ENCODE measurements around a stretch of chr13.

GRCh38 chr13:23367892-23368324 lies 65.6 kb downstream of the SACS start:
- PRO-cap, result no peak

DNA sequence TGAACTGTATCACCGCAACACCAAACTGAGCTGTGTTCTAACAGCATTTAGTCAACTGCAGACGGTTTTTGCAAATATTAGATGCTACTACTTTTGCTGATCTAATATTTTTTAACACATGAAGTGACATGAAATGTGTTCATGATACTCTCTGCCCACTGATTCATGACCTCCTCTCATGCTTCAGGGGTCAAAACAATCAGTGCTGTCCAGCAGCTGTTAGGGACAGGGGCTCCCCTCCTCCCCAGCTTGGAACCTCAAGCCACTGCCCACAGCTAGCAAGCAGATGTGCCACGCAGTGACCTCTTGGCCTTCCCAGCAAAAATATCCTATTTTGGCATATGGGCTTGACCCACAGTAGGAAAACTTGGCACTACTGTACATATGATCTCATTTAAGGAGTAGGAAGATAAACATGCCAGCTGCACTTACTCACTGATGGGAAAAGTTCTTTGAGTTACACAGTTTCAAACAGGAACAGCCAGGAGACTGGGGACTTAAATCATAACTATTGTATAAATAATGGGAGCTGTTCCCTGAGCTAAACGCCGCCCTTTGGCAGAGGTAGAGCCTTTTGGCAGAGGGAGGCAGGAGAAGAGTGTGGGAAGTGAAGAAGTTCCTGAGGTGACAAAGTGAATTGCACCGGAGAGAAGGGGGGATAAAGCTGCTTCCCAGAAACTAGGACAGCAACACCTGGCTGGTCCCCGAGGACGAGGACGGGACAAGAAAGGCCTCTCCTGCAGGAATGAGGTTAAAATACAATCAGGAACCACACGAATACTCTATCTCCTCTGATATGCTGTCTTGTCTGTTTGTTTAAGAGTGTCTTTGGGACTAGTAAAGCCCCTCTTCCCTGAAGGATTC lies 6.1 kb downstream of the SACS start:
- PRO-cap, result no peak

DNA sequence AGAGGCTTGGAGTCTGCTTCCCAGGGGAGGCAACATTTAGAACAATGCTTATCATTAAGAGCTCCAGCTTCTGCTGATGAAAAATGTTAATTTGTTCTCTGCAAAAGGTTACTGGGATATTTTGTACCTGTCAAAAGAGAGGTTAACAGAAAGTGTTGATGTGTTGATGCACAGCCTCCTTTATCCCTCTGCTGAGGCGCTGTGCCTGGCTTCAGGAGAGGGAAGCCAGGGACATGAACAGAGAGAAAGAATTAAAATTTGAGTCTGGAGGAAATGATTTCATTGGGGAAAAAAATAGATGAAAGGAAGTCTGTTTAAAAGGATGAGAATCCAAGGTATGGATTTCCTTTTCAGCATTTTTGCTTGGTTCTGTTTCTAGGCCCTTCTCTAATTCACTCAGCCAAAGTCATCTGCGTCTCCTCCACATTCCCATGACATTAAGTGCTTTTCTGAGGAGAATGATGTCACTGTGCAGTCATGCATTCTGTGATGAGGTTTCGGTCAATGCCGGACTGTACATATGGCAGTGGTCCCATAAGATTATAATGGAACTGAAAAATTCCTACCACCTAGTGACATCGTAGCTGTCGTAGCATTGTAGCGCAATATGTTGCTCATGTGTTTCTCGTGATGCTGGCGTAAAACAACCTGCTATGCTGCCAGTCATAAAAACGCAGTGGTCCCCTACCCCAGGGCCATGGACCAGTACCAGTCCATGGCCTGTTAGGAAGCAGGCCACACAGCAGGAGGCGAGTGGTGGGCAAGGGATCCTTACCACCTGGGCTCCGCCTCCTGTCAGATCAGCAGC lies 63.5 kb upstream of the TNFRSF19 start:
- PRO-cap, result no peak

DNA sequence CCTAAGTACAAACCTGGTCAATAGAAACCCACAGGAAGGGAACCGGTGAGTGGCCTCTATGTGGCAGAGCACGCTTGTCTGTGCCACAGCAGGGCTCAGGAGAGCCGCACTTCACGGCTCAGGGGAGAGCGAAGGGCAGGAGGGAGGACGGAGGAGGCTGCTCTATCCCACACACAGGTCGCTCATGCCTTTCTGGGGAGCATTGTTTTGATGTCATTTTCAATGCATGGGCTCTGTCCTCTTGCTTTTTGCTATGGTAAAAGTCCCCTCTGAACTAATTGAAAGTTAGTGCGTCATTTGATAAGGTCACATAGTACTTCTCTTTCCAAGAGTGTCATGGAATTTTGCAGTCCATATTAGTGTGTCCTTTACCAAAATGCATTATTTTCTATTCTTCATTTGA lies 57.3 kb downstream of the TNFRSF19 start:
- PRO-cap, result no peak

DNA sequence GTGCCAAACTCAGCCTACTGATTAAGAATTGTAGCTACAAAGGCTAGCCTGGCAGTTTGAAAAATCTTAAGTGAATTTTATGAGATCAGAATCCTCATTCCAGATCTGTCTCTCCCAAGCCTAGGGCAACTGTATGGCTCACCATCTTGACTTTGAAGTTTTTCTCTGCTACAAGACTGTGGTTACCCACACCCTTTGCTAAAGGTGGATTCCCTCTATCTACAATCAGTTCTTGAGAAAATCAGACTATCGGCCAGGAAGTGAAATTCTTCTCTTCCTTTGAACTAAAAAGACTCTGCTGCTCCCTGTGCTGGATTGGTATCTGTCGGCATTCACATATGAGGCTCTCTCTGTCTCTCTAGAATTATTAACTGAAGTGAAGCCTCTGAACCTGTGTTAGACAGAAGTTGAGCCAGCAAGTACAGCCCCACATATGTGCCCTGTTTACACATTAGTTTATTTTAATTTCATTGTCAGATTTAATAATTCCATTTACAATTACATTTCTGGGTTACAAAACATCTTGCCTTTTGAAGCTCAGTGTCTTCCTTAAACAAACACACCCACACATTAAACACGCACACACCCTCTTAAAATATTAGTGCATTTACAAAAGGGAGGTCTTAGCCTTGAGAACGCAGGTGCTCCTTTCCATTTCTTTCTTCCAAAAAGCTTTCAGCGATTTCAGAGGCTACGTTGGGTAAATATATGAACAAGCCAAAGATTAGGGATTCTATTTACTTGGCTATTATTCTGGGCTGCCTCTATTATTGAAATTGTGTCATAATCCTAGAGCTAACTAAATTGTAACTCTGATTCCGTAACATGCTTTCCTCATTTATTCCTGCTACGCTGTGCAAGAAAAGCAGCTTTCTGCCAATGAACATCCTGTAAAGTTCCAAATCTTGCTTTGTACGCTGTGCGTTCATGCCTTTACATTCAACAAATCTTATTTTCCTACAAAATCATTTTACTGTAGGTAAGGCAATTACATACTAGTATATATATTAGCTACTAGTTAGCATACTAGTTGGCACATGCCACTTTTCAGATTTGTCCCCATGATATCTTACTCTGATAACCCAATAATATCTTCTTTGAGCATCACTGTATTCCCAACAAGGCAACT lies 145.6 kb downstream of the MIPEP start:
- PRO-cap, result no peak

GRCh38 chr13:24038708-24039384 lies 121.7 kb upstream of the SPATA13 start:
- PRO-cap, result no peak

GRCh38 chr13:24050140-24050593 lies 110.4 kb upstream of the SPATA13 start:
- PRO-cap, result no peak

- PRO-cap, result no peak
These were observed 35.5 kb upstream of the SPATA13 start for GRCh38 chr13:24124925-24125458.

- PRO-cap, result no peak
These were observed 69.5 kb downstream of the SPATA13 start for GRCh38 chr13:24230080-24230426.

GRCh38 chr13:24276005-24276657 lies 33.2 kb upstream of the C1QTNF9 start:
- PRO-cap, result no peak

DNA sequence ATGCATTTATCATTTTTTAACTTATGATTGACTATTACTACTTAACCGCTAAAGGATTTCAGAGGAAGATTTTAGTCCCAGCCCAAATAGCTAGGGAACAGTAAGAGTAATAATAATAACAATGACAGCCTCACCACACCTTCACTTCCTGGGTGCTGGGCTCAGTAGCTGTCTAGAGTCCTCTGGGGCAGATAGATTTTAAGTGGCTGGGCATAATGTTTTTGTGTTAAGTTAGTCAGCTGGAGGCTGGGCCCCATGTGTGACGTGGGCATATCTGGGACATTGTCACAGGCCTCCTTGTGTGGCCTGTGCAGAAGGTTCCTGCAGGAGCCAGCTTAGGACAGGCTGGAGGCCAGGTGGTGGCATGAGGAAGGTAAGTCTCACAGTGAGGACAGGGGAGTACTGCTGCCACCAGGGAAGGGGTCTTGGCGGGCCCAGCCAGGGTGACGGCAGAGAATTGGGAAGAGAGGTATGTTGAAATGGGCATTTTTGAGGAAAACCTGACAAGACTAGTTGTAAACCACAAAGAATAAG lies 19.6 kb upstream of the C1QTNF9 start:
- PRO-cap, result no peak

DNA sequence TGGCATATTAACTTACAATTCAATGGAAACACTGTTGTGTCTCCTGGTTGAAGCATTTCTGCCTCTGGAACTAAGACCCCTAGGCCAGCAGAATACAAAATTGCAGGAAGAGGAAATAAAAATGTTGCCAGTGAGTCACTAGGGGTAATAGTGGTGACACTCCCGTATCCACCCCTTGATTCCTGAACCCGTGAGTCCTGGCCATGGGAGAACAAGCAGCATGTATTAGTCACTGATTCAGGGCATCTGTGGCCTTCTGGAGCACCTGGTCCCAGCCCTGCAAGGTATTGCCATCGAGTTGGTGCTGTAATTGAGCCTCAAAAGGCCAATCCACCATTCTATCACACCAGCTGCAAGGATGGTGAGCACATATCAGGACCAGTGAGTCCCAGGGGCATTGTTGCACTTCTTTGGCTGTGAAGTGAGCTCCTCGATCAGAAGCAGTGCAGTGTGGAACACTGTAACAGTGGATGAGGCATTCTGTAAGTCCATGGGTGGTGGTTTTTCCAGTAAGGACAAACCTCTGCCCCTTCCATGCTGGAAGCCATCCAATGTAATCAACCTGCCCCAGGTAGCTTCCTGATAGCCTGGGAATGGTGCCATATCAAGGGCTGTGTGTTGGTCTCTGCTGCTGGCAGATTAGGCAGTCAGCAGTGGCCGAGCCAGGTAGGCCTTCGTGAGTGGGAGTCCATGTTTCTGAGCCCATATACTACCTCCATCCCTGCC lies 39.5 kb downstream of the C1QTNF9 start:
- PRO-cap, result bidirectional peak, plus-strand start at position 193 of the sequence, minus-strand start at position 94 of the sequence; bidirectional peak, plus-strand start at position 646 of the sequence, minus-strand start at position 482 of the sequence

DNA sequence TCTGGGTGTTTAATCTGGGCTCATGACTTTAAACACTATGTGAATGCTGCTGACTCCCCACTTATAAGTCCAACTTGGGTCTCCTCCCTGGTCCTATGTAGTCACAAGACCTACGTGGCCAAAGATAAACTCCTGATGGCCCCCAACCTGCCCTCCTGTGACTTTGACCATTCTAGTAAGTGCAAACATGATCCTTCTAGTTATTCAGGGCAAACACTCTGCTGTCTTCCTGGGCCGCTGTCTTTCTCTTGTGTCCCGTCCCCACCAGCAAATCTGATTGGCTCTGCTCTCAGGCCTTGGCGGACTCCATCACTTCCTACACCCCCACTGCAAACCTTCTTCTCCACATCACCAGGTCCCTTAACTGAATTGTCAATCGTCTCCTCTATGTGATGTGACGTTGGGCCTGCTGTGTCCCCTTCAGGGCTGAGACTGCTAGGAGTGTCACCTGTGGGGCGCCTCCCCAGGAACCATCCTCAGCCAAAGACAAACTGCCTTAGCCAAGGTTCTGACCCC lies 38.6 kb downstream of the PARP4 start:
- PRO-cap, result unidirectional peak, minus-strand start at position 246 of the sequence

GRCh38 chr13:24500791-24501289 lies 11.7 kb downstream of the PARP4 start:
- PRO-cap, result no peak

- PRO-cap, result no peak
These were observed 74.2 kb upstream of the ATP12A start for GRCh38 chr13:24606015-24606385.

DNA sequence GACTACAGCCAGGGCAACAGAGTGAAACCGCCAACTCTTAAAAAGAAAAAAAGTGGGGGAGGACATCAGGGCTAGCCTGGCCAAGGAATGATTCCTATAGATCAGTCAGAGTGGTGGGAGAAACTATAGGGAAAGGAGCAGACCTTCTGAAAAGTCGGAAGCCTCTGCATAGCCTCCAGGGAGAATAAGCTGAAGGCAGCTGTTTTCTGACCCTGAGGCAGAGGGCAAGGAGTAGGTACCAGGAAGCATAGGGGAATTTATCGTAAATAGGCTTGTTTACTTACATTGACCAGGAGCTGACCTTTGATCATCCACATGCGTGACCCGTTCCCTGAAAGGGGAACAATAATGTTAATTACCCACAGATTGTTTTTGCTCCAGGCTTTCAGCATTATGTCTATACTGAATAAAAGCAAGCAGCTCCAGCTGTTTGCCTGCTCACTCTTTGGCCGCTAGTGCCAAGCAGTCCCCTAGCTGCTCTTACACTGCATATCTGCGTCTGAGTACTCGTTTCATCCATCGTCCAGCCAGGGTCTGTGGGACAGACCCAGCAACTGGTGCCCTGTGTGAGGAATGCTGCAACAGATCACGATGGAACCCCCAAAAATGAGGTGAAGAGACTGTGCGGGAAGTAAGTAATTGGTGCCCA lies 3.0 kb upstream of the CENPJ start:
- PRO-cap, result no peak

- PRO-cap, result no peak
These were observed 25.0 kb downstream of the MTMR6 start for GRCh38 chr13:25262258-25262715.

DNA sequence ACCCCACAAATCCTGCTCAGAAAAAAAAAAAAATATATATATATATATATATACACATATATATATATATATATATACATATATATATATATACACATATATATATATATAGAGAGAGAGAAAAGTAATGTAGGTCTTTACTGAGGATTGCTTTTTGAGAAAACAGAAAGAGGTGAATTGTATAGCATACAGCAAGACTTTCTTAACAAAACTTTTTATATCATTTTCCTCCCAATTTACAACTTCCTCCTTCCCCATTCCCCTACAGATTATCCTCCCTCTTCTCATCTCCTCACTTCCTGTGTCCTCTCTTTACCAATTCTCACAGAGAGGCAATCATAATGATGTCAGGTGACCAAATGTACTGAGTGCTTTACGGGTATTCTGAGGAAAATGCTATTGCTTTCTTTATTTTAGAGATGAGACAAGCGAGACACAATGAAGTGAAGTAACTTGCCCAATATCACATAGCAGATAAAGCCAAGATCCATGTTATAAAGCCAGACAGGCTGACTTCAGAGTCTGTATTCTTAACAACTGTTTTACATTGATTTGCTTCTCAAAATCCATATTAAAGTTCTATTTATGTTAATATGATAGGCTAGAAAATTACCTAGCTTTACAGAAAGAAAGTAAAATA lies 1.7 kb upstream of the MTMR6 start:
- PRO-cap, result no peak

- PRO-cap, result no peak
These were observed 6.2 kb downstream of the NUP58 start for GRCh38 chr13:25307384-25308216.

GRCh38 chr13:25468184-25468724 lies 96.5 kb downstream of the ATP8A2 start:
- PRO-cap, result no peak

Measured in left colon (tissue), 1 donor.